ENCODE data around the gene ITM2C.

GRCh38 chr2:230498633-230498908, 82.6 kb downstream of the SP100 start:
- PRO-cap = no peak
- RRBS = no CpG with 5 or more reads among the region's 1 CpG

DNA sequence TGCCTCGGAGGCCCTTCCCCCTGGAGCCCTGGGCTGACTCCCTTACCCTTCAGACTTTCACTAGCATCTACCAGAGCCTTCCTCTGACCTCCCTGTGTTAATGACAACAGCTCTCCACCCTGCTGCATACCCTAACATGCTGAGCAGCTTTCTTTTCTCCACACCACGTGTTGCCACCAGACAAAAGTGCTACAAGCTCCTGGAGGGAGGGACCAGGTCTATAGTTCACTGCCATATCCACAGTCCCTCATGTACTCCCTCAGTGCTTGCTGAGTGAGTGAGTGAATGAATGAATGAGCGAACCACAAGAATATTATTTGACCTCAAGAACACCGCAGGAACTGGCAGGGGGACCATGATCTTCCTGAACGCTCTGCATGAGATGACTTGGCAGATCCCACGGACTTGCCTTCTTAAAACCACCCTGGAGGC, 47.4 kb upstream of the CAB39 start:
- PRO-cap = no peak
- RRBS = no CpG with 5 or more reads among the region's 6 CpGs

DNA sequence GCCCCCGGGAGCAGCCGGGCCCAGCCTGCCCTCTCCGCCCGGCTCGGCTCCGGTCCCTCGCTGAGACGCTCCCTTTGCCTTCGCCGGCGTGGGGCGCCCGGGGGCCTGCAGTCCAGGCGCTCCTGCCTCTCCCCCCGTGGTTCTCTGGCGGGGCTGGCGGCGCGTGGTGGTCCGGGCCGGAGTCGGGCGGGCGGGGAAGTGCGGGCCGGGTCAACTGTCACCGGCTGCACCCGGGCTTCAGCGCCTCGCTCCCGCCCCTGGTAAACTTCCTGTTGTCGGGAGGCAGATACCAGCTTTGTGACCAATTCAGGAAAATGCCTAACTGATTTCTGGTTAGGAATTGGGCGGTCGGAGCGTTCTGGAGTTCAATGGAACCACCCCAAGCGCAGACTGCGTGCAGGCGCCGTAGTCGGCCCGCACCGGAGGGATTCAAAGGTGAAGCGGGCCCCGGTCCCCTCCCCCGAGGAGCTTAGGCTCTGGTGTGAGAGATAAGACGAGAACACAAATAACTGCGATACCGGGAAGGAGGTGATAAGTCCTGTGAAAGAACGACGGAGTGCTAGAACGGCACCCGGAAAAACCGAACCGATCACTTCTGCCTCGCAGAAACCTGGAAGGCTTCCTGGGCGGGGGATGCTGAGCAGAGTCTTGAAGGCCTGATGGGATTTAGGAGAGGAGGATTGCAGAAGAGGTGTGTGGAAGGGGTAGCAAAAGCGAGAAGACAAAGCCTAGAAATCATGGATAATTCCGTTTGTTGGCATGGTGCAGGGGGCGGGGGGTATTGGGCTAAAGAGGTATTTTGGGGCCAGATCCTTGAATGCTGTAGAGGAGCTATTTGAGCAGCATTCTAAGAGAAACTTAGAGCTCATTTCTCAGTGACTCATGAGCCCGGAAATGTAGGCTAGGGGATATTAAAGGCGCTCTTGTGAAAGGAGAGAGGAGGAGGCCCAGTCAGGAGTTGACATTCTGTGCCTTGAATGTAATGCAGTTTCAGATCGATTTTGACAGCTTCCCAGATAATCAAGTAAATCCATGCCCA, 1.0 kb downstream of the CAB39 start:
- PRO-cap = bidirectional peak, plus-strand start at position 926 of the sequence, minus-strand start at position 612 of the sequence
- RRBS = under 1% methylated on average over 14 of the region's 62 CpGs

DNA sequence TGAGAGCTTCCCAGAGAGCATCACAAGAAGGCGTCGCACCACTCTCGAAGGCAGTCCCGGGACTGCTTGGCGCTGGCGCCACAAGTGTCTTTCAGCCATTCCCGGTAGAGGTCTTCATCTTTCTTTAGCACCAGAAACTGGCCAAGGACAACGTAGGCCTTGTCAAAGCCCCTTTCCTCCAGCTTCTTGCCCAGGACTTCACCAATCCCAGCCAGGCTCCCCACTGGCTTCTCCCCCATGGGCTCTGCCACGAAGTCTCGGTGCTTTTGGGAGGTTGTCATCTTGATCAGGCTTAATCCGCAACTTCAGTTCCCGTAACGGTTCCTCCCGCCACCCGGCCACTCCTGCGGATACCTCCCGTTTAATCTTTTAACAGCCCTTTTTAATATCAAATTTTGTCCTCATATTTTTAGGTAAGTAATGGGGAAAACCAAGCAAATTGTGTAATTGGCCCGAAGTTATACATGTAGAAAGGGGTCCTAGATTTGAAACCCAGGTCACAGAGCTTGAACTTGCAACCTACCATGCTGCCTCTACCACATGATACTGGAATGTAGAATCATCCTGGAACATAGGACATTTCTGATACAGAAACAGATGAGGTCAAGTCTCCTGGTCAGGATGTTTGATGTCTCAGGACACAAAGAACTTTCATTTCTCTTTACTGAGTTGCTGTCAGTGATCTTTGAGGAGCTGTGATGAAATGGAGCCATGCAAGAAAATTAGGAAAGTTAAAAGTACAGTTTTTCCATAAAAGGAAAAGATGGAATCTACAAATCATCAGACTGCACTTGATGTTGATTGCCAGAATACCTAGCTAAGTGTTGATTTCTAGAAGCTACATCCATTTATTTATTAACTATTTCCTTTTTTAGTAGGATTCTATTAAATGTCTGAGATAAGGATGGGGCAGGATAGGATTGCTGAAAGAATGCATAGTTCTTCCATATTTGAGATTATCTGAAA, 12.8 kb downstream of the CAB39 start:
- PRO-cap = no peak
- RRBS = no CpG with 5 or more reads among the region's 18 CpGs

DNA sequence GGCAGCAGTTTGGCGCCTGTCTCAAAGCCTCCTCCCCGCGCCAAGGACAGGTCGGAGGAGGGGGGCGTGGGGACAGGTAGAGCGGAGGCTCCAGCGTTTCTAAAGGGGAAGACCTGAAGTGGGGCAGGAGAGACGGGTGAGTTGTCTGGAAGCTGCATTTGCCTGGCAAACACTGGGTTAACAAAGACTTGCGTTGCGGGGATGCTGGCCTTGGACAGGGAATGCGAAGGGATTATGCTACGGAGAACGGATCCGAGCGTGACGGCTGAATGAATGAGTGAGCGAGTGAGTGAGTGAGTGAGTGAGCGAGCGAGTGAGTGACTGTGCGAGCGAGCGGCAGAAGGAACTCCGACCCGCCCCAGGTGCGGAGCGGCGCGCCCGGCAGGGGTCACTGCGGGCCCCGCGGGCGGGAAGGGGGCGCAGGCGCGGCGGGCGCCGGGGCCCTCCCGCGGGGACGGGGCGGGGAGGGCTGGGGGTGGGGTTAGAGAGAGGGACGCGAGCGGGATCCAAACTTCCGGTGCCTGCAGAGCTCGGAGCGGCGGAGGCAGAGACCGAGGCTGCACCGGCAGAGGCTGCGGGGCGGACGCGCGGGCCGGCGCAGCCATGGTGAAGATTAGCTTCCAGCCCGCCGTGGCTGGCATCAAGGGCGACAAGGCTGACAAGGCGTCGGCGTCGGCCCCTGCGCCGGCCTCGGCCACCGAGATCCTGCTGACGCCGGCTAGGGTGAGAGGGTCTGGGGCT, at the start of gene ITM2C:
TSS of gene ITM2C (plus strand) at position 520 of the 741 bp plus-strand sequence.
- PRO-cap = bidirectional peak, plus-strand start at position 526 of the sequence, minus-strand start at position 291 of the sequence
- RRBS = under 1% methylated on average over 33 of the region's 72 CpGs

DNA sequence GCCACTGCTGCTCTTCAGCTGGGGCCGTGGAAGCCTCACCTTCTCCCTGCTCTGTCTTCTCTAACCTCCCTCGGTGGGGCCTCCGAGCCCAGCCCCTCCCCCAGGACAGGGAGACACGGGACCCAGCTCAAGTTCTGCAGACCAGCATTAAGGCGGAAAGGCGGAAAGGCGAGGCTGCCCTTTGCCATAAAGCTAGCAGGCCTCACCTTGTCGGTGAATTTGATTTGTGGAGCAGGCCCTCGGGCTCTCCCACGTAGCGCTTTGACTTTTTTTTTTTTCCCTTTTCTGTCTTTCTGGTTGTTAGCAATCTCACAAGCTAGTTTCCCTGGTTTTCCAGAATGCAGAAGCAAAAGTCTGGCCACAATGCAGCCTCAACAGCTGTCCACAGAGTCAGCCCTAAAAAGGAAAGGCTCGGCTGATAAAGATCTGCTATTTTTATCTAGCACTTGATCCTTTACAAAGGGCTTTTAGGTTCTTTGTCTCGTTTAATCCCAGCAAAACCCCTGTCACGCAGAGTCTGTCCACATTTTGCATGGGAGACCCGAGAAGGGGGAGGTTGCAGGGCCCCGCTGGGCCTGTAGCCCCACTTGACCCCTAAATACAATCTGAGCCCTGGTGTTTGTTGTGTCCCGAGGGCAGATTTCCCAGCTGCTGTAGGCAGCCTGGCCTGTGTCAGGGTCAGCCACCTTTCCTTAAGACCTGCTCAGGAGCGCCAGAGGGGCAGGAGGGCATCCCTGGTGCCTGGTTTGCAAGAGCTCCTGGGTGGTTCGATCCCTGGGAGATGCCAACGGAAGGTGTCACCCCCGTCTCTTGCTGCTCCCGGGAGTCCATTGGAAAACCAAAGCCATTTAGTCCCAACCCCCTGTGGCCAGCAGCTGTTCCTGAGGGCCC, 6.1 kb downstream of the ITM2C start:
- PRO-cap = no peak
- RRBS = no CpG with 5 or more reads among the region's 22 CpGs

- PRO-cap = no peak
- RRBS = no CpG with 5 or more reads among the region's 9 CpGs
Observed at GRCh38 chr2:230880041-230880361, 15.3 kb downstream of the ITM2C start.

GRCh38 chr2:230956756-230957260, 31.8 kb upstream of the GPR55 start:
- PRO-cap = no peak
- RRBS = no CpG with 5 or more reads among the region's 8 CpGs

- PRO-cap = no peak
- RRBS = no CpG with 5 or more reads among the region's 5 CpGs
Observed at GRCh38 chr2:231036007-231036553, 1.2 kb upstream of the C2orf72 start.

GRCh38 chr2:231107772-231108387, 17.0 kb downstream of the HTR2B start:
- PRO-cap = no peak
- RRBS = no CpG with 5 or more reads among the region's 3 CpGs

DNA sequence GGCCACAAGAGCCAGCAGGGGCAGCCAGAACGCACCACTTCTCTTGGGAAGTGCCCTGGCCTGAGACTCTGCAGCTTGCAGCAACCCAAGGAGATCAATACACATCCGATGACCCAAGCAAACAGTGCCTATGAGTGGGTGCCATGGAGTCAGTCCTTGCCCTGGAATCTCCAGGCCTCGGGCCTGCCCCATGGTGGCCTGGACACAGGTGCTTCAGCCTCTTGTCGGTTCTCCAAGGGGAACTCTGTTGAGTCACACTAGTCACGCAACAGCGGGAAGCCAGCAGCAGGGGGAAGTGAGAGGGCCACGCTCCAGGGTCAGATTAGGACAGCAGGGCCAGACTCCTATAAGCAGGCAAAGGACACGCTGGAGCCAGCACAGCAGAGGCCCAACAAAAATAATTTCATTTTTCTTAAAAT, 16.6 kb upstream of the ARMC9 start:
- PRO-cap = no peak
- RRBS = no CpG with 5 or more reads among the region's 8 CpGs

DNA sequence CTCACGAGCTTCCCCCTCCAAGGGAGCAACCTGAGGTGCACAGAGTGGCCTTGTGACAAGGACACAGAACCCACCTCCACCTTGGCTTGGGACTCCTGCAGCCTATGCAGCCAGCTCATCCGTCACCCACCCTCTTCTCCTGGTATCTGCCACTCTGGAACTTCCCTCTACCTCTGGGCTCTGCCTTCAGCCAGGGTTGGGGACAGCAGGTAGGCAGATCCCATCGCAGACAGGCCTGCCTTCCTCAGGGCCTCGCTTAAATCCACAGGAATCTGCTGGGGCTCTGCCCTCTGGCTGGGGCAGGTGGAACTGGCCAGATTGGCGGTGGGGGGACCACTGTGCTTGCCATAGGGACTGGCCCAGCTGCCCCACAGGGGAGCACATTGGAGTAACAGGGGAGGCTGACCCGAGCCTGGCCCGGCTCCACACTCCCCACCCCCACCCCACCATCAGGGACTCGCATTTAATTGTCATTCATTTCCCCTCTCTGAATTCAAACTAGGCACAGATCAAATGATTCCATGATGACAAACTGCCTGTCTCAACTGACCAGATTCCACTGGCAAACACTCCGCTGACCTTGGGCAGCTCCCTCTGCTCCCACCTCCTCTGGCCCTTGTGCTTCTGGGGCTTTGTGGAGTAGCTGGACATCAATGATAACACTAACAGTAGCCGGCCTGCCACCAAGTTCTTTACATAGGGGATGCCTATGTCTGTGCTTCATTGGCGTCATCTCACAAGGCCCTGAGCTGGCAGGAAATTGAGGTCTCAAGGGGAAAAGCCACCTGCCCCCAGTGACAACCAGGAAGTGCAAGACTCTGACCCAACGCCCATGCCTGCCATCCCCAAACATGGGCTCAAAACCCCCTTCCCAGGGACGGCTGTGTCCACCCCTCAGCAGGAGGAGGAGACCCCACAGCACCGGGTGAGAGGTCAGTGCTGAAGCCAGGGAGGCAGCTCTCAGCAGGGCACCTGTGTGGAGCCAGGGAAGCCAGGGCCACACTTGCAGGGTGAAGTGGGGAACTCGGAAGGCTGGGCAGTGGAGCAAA, 2.2 kb upstream of the B3GNT7 start:
- PRO-cap = no peak
- RRBS = no CpG with 5 or more reads among the region's 15 CpGs

GRCh38 chr2:231407449-231408224, 12.1 kb downstream of the B3GNT7 start:
- PRO-cap = no peak
- RRBS = no CpG with 5 or more reads among the region's 11 CpGs

GRCh38 chr2:231514448-231515224, 15.6 kb downstream of the NMUR1 start:
- PRO-cap = bidirectional peak, plus-strand start at chr2:231514628, minus-strand start at chr2:231514364
- RRBS = no CpG with 5 or more reads among the region's 66 CpGs

DNA sequence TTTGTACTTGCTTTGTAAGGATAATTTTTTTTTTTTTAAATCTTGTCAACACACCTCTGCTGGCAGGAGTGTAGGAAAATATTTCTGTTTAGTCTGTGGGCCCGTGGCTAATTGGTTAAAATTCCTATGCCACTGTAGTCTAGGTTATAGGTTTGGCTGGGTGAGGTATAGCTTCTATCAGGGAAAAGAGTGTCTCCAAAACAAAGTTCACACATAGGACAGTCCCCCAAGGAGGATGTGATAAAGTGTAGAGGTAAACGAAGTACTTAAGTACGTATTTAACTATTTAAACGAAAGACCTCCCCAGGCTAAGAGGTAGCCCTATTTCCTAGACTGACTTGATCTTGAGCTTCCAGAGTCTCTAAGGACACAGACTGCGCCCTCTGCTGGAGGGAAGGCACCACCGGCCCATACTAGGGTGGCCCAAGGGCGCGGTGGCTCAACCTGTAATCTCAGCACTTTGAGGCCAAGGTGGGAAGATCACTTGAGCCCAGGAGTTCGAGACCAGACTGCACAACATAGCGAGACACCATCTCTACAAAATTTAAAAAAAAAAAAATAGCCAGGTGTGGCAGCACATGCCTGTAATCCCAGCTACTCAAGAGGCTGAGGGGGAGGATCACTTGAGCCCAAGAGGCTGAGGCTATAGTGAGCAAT, 8.9 kb downstream of the TEX44 start:
- PRO-cap = no peak
- RRBS = no CpG with 5 or more reads among the region's 10 CpGs

DNA sequence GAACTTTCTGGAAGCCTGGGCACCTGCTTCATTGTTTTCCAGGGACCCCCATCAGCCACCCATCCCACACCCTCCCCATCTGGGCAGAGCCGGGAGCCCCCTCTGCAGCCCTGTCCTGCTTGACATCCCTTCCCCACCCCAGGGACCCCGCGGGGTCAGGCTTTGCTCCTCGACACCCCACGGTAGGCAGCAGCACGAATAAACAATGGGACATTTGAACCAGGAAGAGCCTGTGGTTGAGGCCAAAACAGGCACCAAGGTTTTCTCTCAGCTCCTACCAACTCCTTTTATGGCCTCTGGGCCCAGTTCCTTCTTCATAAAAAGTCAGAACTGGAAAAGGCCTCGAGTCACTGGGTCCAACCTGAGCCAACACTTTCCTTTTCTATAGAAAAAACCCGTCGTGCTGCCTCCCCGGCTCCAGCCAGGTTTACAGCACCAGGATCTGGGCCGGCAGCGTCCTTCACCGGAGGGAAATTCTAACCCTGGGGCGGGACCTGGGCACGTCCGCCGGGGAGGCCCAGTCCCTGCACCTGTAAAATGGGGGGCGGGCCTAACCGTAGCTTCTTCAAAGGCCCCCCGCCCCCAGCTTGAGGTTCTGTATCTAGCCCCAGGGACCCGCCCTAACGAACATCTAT, 20.7 kb downstream of the TEX44 start:
- PRO-cap = bidirectional peak, plus-strand start at position 501 of the sequence, minus-strand start at position 484 of the sequence
- RRBS = 0% methylated on average over 5 of the region's 22 CpGs

DNA sequence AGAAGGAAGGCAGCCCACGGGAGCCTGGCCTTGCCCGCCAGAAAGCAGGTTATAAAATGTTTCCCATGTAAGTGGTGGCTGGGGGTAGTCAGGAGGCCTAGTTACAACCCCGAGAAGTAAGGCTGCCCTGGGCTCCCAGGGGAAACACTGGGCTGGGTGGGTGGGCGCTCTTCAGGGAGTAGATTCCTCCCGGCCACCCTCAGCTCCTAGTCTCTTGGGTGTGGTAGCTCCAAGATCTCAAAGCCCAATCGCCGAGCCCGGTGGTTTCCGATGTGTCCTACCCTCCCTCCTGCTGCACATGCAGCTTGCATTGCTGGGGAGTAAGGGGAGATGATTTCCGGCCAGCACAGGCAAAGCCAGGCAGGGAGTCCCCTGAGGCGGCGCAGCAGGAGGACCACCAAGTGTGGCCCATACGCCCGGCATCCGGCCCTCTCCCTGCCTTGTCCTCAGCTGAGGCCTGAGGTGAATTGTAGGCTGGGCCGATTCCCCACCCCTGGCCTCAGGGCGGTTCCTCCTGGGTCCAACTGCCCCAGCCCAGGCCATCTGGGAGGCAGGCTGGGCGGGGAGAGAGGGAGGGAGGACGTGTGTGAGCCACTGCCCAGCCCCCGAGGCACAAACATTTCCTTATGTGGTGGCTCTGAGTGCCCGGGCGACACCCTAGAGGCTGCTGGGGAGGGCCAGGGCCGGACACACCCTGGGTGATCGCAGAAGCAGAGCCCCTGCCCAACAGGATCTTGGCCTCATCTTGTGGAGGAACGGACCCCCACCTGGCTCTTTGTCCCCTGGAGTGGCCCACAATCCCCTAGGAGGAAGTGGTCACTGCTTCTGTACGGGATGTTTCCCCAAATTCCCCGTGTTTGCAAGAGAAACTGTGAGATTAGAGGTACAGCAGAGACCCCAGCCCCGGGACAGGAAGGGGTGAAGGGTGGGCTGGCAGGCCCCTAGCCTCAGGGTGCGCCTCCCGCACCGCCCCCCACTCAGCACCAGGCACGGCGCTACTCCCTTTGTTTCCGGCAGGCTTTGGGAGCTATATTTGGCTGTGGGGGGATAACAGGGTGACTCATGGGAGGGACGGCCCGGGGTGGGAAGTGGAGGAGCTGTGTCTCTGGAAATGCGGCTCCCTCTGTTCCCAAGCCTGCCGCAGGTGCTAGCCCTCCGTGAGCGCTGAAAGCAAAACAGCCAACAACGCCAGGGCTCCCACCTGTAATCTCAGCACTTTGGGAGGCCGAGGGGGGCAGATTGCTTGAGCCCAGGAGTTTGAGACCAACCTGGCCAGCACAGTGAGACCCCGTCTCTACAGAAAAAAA, 41.9 kb upstream of the PTMA start:
- PRO-cap = bidirectional peak, plus-strand start at position 660 of the sequence, minus-strand start at position 452 of the sequence
- RRBS = 38% methylated on average over 11 of the region's 43 CpGs

DNA sequence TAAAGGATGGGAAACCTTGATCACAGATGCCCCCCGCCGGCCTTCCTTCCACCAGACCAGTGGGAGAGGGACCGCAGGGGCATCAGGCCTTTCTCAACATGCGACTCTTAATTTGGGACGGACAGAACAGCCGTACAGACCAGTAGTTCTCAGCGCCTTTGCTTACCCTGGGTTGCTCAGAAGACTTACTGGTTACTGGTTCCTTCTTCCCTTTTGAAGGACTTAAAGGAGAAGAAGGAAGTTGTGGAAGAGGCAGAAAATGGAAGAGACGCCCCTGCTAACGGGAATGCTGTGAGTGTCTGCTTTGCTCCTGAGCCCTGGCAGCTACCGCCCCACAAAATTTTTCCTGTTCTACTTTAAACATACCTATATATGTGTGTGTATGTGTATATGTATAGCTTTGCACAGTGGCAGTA, 2.8 kb downstream of the PTMA start:
- PRO-cap = no peak
- RRBS = 1% methylated on average over 2 of the region's 10 CpGs

- PRO-cap = no peak
- RRBS = no CpG with 5 or more reads among the region's 1 CpG
Observed at GRCh38 chr2:231713268-231713480, 4.8 kb downstream of the PTMA start.

DNA sequence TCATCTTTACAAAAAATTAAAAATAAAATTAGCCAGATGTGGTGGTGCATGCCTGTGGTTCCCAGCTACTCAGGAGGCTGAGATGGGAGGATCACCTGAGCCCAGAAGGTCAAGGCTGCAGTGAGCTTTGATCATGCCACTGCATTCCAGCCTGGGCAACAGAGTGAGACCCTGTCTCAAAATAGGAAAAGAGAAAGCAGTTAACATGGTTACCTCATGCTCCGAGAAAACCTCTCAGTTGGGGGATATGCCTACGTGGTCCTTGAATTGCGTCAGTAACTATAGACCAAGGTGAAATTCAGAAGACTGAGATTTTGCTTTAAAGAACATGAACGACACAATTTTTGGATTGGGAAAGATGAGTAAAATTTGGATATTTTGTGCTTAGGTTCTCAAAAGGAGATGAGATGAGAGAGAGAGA, 188.4 kb upstream of the ALPP start:
- PRO-cap = no peak
- RRBS = no CpG with 5 or more reads among the region's 4 CpGs